Choroid plexus epithelial cell (primary cell): Measurements from ENCODE around the gene MRPL55.

GRCh38 chr1:226919363-226920296 is 20.5 kb upstream of the COQ8A start:
- RRBS = no CpG with 5 or more reads among the region's 8 CpGs

DNA sequence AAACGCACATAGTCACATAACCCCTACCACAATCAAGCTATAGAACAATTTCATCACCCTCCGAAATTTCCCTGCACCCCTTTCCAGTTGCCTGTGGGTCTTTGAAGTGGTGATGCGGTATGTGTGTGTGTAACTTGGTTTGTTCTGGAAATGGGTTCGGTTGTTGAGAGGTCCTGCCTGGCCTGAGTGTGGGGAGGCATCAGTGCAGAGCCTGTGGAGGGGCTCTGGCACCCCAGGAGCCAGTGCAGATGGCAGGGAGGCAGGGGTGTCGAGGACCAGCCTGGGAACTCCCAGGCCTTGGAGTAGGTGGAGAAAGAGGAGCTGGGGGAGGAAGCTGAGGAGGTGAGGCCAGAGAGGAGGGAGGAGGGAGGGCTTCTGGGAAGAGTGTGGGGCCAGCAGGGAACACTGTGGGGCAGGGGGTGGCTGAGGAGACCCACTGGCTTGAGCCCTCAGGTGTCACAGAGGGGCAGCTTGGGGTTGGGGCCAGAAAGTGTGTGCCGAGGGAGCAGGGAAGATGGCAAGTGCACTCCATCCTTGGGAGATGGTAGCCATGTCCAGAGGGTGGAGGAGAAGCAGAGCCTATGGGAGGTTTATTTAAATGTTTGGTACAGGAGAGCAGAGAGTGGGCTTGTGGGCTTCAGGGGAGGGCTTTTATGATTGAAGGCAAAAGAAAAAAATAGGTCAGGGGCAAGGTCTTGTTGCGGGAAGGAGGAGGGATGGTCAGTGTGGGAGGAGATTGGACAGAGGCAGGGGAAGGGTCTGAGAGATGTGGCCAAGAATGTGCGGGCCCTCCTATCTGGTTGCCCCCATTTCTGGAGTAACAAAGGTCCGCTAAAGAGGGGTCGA is 3.9 kb downstream of the COQ8A start:
- RRBS = no CpG with 5 or more reads among the region's 10 CpGs

GRCh38 chr1:226967614-226967973 is 27.5 kb downstream of the COQ8A start:
- RRBS = no CpG with 5 or more reads among the region's 3 CpGs

- RRBS = 77% methylated on average over 7 of the region's 25 CpGs
Observed at GRCh38 chr1:226984773-226985587, 44.9 kb downstream of the COQ8A start.

DNA sequence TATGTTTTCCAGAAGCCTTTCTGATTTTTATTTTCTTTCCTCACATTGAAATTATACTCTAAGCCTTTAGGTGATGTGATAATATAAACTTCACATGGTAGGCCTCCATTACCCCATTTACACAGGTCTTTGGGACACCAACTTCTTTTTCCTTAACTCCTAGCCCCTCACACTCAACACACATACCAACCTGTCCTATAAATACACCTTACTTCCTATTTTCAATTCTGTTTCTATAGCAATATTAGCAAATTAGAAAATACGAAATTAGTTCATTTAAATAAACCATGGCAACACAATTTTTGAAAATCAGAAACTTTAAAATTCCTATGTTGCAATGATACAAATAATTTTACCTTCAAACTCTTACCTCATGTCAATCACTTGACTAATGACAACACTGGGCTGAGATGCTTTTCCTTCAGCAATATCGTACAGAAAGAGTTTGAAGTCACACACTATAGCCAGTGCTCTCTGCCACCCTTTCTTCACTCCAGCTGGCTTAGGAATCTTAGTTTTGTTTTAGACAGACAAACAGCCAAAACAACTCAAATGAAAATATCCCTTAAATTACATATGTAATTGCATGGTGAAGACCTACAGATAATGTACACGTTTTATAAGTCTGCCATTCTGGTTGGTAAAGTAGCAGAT is 94.3 kb downstream of the COQ8A start:
- RRBS = no CpG with 5 or more reads among the region's 3 CpGs

- RRBS = no CpG with 5 or more reads among the region's 2 CpGs
Observed at GRCh38 chr1:227096340-227097712, 156.7 kb downstream of the COQ8A start.

DNA sequence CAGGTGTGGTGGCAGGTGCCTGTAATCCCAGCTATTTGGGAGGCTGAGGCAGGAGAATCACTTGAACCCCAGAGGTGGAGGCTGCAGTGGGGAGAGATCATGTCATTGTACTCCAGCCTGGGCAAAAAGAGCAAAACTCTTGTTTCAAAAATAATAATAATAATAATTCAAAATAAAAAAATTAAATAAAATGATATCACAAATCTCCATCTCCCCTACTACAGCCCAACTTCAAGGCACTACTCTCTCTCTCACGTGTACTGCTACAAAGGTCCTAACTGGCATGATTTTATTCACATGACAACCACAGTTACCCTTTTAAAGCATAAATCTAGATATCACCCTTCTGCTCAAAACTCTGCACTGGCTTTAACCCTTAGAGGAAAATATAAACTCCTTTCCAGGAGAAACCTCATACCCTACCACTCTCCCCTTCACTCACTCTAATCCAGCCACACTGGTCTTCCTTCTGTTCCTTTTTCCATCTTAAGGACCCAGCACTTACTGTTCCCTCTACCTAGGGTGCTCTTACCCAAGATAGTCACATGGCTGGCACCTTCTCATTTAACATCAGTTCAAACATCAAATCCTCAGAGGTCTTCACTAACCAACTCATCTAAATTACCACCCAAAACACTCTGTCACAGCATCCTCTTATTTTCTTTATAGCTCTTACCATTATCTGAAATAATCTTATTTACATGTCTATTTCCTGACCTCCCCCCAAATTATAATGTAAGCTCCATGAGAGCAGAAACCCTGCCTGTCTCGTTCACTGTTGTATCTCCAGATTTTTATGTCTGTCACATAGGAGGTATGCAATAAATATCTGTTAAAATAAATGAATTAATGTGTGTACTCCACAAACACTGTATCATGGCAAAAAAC is 29.2 kb downstream of the CDC42BPA start:
- RRBS = no CpG with 5 or more reads among the region's 2 CpGs

- RRBS = no CpG with 5 or more reads among the region's 8 CpGs
Observed at GRCh38 chr1:227316843-227317443, 1.3 kb downstream of the CDC42BPA start.

DNA sequence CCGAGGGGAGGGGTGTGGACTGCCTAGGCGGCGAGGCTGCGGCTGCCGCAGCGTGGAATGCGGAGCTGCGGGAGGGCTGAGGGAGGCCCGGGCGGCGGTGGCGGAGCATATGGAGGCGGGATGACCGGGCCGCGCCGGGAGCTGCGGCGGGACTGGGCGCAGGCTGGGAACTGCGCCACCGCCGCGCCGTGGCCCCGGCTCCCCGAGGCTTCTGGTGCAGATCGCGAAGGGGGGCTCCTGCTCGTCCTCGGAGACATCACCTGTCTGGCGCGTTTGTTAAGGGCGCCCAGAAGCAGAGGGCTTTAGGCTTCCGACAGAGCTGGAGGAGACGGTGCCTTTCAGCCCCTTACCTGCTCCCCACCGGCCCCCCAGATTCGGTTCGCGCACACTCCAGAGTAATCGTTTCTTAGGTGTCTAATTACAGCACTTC is 391 bp upstream of the CDC42BPA start:
- RRBS = 2% methylated on average over 15 of the region's 41 CpGs

DNA sequence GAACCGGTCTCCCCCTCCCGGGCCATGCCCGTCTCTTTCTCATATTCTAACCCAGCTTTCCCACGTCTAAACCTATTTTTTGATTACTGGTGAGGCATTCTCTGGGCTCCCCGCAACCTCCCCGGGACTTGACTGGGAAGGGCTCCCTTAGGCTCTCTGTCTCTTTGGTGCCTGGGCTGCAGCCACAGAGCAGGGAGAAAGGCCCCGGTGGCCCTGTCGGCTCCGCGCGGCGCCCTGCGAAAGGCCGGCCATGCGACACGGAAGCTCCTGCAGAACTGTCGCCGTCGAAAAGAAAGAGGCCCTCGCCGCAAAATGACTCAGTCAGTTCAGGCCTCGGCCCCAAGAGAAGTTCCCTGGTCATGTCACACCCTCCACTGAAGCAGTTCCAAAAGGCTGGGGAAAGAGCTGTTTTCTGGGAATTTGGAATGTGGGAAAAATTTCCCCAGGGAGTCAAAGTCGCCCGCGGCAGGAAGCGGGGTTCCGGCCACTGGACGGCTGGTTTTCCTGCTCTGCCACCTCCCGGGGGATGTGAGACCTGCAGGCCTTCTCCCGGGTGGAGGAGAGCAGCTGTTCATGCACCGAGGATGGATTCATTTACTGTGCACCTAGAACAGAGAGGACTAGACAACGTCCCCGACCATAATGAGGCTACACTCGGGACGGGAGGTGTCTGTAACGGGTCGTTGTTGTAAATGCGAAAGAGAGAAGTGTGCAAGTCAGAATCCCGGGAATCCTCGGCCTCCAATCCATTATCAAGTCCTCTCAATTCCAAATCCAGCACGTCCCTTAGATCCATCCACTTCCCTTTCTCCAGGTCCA is 115.8 kb upstream of the ZNF678 start:
- RRBS = 52% methylated on average over 15 of the region's 41 CpGs

DNA sequence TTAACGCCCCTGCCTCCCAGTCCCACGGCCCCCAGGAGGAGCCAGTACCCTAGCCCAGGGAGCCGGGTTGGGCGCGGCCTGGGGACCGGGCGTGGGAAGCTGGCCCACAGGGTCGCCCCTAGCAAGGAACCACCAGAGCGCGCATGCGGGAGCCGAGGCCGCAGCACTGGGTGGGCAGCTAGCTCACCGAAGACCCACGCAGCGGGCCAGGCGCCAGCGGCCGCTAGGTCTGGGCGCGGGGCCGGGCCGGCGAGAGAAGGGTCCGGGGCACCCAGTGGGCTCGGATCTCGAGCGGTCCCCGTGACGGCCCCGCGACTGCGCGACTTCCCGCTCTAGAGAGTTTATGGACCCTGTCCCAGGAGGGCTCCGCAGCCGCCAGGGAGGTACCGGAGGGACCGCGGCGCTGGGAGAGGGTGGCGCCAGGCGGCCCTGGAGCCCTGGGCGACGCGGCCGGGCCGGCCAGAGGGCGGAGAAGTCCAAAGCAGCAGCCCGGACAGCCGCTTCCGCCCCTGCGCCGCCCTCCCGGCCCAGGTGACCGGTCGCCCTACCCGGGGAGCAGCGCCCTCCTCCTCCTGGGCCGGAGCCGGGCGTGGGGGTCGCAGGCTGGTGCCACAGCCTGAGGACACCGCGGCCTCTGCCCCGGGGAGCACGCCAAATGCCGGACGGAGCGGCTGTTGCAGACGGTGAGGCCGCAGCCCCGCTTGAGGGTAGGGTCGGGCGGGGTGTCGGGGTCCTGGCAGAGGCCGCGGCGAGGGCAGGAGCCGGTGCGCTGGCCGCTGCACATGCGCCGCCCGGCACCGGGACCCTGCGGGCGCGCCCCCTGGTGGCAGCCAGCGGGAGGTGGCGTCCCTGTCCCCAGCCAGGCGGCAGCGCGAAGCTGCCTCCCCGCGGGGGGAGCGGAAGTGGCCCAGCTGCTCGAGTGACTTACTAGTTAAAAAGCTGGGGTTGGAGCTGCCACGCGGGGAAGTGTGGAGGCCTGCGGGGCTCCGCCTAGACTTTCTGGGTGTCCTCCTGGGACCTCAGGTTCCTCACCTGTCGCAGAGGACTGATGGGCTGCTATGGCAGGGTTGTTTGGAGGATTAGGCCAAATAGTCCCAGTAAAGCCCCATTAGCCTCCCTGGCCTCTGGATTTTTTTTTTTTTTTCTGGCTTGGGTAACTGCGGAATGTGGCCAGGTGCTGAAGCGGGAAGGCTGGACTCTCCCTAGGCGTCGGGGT is 21.1 kb upstream of the ZNF678 start:
- RRBS = 1% methylated on average over 18 of the region's 107 CpGs

DNA sequence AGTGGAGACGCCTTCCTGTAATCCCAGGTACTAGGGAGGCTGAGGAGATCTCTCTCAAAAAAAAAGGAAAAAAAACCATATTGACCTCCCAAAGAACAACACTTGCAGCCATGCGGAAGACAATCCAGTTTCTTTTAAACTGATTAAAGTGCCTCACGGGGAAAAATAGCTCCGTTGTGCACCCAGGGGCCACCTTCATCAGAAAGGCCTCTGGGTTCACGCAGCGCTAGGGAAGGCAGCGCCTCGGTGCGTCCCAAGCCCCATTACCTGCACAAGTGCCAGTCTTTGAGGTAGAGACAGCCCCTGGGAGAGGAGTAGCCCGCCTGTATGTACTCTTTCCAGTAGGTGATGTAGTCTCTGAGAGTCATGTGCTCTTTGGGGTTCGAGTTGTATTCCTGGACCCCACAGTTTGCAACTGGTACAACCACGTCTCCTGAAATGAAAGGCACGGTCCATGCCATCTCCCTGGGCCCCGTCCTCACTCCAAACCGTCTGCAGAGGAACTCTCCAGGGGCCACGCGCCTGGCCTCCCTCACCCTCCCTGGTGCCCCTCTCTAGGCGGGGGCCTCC is 633 bp downstream of the JMJD4 start:
- RRBS = no CpG with 5 or more reads among the region's 18 CpGs

- RRBS = 4% methylated on average over 13 of the region's 34 CpGs
Observed at GRCh38 chr1:227886790-227887618, 60.7 kb downstream of the WNT9A start.

DNA sequence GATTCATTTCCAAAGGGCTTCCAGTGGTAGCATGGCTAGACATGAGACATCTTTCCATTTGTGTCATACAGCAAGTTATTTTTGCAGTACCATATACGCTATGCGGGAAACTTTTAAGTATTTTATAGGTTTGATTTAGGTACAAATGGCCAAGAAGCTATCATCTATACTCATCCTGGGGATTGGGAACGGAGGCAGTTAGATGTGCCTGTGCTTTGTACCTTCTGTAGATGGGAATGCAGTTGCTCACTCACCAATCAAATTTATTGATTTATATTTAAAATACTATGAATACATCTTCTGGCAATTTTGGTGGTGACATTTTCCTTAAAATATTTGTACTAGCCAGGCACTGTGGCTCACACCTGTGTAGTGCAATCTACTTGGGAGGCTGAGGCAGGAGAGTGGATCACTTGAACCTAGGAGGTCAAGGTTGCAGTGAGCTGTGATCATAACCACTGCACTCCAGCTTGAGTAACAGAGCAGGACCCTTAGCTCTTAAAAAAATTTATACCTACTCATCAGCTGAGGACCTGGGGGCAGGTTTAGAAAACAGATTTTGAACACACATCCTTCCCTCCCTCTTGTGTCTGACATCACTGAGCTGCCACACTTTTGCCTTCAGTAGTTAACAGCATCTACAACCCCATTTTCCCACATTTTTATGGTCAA is 4.8 kb downstream of the ARF1 start:
- RRBS = no CpG with 5 or more reads among the region's 3 CpGs

GRCh38 chr1:228098342-228099330 is 4.5 kb downstream of the C1orf35 start:
- RRBS = no CpG with 5 or more reads among the region's 34 CpGs

DNA sequence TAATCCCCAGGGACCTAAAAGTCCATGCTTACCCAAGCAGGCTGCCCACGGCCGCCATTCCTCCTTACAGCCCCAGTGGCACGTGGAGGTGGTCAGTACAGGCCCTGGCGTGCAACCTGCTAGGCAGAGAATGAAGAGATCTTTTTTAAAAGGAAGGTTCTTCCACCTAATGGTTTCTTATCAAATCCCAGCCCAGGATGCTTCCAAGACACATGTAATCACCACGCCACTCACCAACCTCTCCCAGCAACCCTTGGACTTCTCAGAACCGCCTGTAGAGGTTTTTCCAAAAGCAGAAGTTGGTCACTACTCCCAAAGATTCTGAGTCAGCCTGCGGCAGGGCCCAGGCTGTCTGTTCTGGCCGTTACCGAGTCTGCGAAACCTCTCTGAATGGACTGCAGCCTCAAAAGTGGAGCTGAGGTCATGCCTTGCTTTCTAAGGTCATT is 873 bp downstream of the MRPL55 start:
- RRBS = no CpG with 5 or more reads among the region's 10 CpGs

DNA sequence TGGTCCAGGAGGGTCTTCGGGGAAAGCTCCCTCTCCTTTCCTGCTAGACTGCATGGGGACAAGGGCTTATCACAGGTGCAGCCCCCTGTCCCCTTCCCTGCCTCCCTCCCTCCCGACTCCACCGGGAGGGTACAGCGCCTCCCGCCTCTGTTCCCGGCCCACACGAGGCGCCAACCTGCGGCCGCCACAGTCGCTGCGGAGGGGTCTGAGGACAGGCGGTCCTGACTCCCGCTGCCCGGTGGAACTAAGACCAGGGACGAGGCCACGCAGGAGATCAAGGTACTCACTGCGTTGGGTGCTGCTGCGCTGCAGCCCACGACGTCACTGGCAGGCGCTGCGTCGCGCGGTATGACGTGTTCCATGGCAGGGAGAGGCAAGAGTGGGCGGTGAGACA is at the start of gene MRPL55:
MRPL55 (minus strand) TSS at position 326 of the 394 bp plus-strand sequence.
- RRBS = 2% methylated on average over 8 of the region's 28 CpGs

GRCh38 chr1:228141544-228142088 is 1.5 kb downstream of the GUK1 start:
- RRBS = no CpG with 5 or more reads among the region's 17 CpGs

GRCh38 chr1:228154188-228154547 is 4.4 kb downstream of the GJC2 start:
- RRBS = no CpG with 5 or more reads among the region's 7 CpGs

- RRBS = no CpG with 5 or more reads among the region's 20 CpGs
Observed at GRCh38 chr1:228164067-228165204, 1.2 kb upstream of the IBA57 start.